ENCODE measurements around the genes ZFR and DNAJC21.

- PRO-cap: no peak
- RRBS: no CpG with 5 or more reads among the region's 4 CpGs
Observed at GRCh38 chr5:32170568-32171182, 3.4 kb downstream of the GOLPH3 start.

DNA sequence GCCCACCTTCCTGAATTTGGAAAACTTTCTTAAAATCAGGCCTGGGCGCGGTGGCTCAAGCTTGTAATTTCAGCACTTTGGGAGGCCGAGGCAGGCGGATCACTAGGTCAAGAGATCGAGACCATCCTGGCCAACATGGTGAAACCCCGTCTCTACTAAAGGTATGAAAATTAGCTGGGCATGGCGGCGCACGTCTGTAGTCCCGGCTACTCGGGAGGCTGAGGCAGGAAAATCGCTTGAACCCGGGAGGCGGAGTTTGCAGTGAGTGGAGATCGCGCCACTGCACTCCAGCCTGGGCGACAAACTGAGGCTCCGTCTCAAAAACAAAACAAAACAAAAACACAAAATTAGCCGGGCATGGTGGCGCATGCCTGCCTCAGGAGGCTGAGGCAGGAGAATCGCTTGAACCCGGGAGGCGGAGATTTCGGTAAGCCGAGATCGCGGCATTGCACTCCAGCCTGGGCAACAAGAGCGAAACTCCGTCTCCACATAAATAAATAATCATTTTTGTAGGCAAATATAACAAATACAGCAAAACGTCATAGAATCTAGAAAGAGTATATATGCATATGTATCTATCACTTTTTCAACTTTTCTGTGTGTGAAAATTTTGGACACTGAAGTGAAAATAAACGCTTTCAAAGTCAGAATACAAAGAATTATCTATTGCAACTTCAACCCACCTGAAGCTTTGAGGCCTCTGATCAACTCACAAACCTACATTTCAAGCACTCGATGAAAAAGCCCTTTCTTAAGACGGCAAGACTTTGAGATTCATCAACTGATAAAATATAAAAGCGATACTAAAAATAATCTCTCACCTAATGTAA is 1.5 kb downstream of the GOLPH3 start:
- PRO-cap: no peak
- RRBS: 19% methylated on average over 2 of the region's 34 CpGs

DNA sequence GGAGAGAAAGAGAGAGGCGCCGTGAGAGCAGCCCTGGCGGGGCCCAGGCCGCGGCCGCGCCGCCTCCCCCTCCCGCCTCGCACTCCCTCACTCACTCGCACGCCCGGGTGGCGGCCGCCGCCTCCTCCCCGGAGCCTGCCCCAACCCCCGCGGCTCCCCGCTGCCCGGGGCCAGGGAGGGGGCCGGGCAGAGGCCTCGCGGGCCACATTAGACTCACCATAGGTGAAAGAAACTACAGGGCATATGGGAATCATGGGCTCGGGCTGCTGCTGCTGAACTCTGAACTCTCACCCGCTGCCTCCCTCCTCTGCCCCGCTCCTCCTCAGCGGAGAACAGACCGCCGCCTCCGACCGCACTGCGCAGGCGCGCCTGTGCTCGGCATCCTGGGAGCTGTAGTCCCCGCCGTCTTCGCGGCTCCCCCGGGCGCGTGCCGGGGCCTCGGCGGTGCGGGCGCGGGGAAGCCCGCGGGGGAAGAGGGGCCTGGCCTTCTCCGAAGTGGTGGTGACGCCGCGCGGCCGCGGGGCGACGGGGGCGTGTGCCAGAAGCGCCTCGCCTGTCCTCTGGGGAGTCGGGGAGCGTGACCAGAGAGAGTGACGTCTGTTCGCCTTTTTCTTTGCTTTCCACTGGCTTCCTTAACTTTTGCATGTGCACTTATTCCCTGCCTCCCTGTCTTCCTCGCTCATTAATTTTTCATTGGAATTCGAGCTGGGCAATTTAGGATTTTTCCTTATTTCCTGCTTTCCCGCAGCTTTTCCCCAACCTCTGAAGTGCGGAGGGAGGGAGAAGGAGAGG is at the start of gene ZFR:
Gene ZFR (minus strand): TSS at position 336 of the 792 bp plus-strand sequence.
- PRO-cap: bidirectional peak, plus-strand start at position 94 of the sequence, minus-strand start at position 116 of the sequence; bidirectional peak, plus-strand start at position 395 of the sequence, minus-strand start at position 309 of the sequence
- RRBS: 2% methylated on average over 5 of the region's 71 CpGs

DNA sequence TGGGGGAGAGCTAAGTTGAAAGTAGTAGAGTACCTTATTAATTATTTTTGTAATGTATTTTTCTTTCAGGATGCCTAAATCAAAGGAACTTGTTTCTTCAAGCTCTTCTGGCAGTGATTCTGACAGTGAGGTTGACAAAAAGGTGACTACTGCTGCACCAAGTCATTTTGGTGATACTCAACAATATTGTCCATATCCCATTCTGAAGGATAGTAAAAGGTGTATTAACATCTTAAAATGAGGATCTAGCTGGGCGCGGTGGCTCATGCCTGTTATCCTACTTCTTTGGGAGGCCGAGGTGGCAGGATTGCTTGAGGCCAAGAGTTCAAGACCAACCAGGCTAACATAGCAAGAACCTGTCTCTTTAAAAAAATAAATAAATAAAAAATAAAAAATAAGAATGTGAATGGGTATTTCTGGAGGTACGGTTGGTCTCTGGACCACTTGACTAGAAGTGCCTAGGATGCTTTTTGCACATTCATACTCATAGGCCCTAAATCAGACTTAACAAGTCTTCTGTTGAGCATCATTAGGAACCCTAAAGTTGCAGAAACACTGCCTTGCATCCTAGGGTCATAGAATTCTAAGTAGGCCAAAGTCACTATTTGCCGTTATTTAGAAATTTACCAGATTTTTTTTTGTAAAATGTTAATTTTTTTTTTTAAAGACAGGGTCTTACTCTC is 3.2 kb downstream of the SUB1 start:
- PRO-cap: no peak
- RRBS: no CpG with 5 or more reads among the region's 5 CpGs

- PRO-cap: no peak
- RRBS: no CpG with 5 or more reads among the region's 3 CpGs
Observed at GRCh38 chr5:32645423-32645622, 60.0 kb downstream of the SUB1 start.

- PRO-cap: no peak
- RRBS: no CpG with 5 or more reads among the region's 7 CpGs
Observed at GRCh38 chr5:32852411-32852832, 141.3 kb downstream of the NPR3 start.

GRCh38 chr5:33308920-33309483 is 131.8 kb upstream of the TARS1 start:
- PRO-cap: no peak
- RRBS: no CpG with 5 or more reads among the region's 2 CpGs

DNA sequence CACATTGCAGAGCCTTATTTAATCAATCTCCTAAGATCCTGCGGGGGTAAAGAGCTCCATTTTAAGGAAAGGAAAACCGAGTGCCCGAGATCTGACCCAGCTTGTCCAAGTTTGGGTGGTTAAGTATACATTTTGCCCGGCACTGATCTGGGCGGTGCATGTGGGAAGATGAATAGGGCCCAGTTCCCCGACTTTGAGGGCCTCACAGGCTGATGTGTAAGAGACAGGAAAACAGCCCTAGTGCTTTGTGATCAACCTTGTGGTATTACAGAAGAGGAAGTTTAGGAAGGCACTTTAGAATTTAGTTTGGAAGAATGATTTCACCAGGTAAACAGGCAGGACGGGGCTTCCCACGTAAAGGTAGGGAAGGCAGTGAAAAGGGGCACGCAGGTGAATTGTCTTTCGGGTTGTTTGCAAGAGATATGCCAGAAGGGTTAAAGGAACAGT is 763 bp downstream of the TARS1 start:
- PRO-cap: bidirectional peak, plus-strand start at position 205 of the sequence, minus-strand start at position 144 of the sequence
- RRBS: no CpG with 5 or more reads among the region's 10 CpGs

DNA sequence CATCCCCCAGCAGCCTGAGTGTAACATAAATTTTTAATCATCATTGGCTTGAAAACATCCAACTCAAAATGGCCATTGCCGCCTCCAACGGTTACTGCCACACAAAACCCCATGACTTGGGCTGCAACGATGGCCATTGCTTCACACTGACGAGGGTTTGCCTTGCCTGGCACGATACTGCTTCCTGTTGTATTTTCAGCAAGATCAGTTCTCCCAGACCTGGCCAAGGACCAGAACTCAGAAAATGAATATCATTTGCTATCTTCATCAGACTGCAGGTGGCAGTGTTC is 10.6 kb downstream of the AMACR start:
- PRO-cap: no peak
- RRBS: no CpG with 5 or more reads among the region's 5 CpGs

GRCh38 chr5:34686476-34687214 is 30.5 kb downstream of the RAI14 start:
- PRO-cap: no peak
- RRBS: no CpG with 5 or more reads among the region's 8 CpGs

DNA sequence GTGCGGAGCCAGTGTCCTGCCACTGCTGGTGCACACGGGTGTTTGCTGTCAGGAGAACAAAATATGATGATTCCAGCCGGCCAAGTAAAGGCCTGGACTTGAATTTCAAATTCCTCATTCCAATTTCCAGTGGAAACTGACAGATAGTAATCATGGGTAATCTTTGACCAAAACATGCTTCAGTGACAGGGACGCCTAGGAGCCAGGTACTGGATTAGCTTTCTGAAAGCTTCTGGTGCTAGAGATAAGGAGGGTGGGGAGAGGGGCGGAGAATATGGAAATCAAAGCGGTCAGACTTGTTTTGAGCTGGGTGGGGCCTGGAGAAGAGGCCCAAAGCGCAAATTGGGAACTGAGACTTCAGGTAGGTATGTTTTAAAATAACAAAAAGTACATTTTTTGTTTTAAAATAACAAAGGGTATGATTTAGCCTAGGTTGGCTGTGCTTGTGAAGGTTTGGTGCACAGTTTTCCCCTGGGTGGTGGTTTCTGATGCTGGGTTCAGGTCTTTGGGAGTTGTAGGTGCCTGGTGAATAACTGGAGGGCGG is 43.7 kb downstream of the RAI14 start:
- PRO-cap: no peak
- RRBS: no CpG with 5 or more reads among the region's 8 CpGs

DNA sequence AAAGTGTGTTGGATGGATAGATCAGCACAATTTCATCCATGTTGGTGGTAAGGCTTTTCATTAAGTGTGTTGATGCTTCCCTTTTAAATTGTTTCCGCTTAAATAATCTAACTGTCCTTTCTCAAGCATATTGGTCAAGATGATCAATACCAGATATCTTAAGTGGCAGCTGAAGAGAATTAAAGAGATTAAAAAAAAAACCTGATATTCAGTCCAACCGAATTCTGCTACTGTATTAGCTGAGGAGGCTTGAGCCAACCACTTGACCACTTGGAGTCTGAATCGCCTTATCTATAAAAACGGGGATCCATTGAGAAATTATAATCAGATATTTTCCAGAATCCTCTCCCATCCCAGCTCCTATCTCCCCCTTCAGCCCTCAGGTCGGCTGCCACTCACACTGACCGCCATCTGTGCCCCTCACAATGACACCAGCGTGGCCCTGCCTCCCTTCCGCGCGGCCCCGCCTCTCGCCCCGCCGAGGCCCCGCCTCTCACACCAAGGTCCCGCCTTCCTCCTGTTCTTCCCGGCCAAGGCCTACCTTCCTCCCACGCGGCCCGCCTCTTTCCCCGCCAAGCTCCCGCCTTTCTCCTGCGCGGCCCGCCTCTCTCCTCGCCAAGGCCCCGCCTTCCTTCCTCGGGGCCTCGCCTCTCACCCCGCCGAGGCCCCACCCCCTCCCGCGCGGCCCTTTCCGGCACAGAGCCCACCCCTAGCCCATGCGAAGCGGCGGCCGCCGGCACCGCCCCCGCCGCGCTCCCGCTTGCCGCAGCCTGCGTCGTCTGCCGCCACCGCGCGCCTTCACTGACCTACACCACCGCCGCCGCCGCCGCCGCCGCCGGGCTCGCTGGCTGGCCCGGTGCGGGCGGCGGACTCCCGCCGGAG is at the start of gene DNAJC21:
Gene DNAJC21 (plus strand): TSS at position 717 of the 882 bp plus-strand sequence.
- PRO-cap: bidirectional peak, plus-strand start at position 801 of the sequence, minus-strand start at position 420 of the sequence
- RRBS: under 1% methylated on average over 7 of the region's 67 CpGs

DNA sequence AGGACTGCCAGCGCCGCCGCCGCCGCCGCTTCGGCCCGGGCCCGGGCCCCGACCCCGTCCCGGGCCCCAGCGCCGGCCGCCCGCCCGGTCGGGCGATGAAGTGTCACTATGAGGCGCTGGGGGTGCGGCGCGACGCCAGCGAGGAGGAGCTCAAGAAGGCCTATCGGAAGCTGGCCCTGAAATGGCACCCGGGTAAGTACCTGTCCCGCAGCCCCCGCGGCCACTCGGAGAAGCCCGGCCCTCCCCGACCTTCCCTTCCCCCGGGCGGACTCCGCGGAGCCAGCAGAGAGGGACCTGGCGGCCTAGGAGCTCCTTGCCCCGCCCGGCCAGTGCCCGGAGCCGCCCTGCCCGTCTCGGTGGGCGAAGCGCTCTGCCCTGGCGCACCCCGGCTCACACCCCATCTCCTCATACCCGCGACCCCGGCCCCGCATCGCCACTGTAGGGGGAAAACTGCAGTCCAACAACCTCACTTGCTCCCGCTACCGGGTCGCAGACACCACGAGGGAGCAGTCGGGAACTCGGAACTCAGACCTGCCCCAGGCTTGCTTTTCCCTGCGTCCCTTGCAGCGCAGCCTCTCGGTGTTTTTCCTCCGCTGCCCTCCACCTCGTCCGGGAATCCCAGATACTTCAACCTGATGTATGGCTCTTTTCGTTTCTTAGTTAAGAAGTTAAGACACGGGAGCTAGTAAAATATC is 513 bp downstream of the DNAJC21 start:
- PRO-cap: bidirectional peak, plus-strand start at position 223 of the sequence, minus-strand start at position 97 of the sequence; bidirectional peak, plus-strand start outside the sequence, minus-strand start at position 525 of the sequence
- RRBS: under 1% methylated on average over 36 of the region's 67 CpGs

DNA sequence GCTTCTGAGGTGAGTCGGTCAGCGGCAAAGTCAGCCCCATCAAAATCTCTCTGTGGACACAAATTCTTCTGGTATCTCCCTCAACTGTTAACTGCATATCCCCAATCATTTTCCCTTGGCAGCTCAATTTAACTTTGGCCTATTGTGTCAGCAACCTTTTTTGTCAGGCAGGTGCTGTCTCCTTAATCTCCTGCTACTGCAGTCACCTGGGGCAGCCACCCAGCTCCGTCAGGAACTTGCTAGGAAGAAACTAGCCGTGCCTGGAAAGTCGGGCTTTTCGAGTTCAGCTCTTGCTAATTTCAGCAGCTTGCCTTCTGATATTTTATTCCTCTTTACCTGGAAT is 42.4 kb downstream of the PRLR start:
- PRO-cap: no peak
- RRBS: no CpG with 5 or more reads among the region's 6 CpGs

DNA sequence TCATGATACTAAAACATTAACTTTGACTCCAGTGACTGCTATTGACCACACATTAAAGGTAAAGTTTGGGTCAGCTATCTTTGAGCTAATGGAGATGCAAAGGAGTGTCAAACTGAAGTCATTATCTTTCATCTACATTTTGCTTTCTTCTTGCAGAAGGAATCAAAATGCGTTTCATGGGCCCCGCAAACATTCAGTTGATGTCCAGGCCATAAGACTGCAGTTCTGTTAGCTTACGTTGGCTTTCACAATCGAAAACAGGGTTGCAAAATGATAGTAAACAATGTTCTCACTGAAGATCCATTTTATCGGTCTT is 186.1 kb upstream of the PRLR start:
- PRO-cap: no peak
- RRBS: no CpG with 5 or more reads among the region's 5 CpGs

DNA sequence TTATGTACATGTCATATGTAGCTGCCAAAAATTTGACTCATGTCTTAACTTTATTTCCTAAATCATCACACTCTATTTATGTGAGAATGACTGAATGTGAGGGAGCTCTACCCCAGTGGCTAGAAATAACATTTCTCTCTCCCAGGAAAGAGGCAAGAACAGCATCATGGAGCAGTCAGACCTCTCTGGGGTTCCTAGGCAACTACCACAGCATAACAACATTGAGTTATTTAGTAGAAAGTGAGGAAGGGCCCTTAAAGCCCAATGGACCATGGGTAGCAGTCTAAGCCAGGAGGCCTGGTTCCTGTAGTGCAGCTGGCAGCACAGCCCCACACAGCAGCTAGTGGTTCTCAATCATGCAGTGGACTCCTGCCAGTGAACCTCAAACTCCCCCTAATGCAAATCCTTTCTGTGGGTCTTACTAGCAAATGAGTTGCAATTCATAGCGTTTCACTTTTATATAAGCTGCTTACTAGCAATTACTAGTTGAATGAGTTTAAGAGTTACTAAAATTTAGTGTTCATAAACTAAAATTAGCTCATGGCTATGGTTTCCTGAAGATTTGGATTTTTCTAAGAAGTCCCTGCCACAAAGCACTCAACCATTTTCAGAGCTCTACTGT is 55.4 kb downstream of the SPEF2 start:
- PRO-cap: no peak
- RRBS: no CpG with 5 or more reads among the region's 1 CpG

DNA sequence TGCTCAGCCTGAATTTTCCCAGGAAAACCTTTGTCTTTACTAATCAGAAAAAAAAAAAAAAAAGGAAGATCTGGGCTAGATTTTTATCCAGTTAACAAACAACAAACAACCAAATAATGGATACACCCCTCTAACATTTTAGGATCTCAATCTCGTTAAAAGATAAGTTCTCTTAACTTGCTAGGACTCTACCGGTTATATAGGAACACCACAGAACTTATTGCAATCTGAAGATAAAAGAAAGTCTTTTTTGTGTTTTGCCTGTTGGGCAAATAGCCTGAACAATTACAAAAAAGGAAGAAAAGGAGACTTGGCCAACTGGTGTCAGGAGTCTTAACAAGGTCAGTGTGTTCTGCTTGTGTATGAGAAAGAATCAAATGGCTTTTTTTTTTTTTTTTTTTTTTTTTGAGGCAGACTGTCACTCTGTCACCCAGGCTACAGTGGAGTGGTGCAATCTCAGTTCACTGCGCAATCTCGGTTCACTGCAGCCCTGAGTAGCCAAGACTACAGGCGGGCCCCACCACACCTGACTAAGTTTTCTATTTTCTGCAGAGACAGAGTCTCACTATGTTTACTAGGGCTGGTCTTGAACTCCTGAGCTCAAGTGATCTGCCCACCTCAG is 3.2 kb upstream of the IL7R start:
- PRO-cap: no peak
- RRBS: no CpG with 5 or more reads among the region's 5 CpGs

DNA sequence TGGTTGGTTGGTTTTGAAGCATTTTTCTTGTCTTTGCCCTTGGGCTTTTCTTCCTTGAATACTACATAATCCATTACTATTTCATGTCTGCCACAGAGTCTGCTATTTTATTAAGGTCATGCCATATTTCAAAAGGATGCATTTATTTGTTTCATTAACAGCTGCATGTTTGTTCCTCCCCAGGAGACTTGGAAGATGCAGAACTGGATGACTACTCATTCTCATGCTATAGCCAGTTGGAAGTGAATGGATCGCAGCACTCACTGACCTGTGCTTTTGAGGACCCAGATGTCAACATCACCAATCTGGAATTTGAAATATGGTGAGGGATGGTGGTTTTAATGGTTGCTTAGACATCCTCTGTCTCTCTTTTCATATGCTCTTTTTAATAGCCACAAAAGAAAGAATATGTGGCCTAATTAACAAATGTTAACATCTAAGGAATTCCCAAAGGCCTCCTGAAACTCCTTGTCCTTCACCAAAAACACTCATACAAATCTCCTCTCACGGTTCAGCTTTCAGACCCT is 4.0 kb downstream of the IL7R start:
- PRO-cap: no peak
- RRBS: no CpG with 5 or more reads among the region's 2 CpGs

DNA sequence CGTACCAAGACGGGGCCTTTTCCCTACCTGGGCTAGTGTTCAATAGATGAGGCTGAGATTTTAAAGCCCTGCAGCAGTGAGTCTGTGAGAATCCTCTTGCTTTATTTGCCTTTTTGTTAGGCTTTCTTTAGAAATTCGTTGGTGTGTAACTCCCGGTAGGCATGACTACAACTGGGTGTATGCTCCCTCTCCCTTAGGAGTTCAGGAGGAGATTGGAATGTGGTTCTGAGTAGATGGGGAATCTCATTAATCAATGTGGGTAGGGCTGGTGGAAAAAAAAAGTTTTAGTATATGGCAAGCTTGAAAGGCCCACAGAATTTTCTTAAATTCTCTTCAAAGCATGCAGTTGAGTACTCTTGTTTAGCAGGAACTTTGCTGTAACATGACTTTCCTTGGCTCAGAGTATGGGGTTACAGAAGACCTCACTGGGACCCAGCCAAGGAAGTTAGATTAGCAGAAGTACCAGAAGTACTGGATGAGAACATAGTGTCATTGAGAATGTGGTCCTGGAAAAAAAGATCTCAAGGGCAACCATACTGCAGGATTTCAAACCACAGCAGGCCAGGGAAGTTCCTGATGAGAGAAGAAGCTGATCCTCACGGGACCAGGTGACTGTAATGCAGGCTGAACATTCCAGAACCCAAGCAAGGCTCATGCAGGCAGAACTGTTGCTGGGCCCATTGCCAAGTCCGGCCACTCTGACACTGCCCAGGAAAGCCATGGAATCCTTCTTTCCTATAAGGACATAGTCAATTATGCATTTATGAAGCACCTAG is 84.0 kb upstream of the SLC1A3 start:
- PRO-cap: no peak
- RRBS: no CpG with 5 or more reads among the region's 6 CpGs

DNA sequence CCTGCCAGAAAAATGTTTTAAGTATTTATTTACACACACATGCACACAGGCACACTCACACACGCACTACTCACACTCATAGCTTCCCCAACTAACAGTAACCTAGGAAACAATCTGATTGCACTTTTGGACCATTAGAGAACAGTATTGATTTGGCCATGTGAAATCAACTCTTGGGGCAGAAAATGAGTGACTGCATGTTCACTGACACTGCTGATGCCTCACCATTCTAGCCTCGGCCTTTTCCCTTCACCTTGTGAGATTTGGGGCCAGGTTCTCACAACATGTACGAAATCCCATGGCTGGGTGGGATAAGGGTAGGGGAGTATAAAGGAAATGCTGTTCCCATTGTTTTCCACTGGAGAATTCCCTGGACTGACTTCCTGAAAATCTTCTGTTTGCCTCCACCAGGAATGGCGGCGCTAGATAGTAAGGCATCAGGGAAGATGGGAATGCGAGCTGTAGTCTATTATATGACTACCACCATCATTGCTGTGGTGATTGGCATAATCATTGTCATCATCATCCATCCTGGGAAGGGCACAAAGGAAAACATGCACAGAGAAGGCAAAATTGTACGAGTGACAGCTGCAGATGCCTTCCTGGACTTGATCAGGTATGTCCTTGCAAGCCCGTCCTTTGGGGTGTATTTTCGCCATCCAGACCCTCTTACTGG is 64.3 kb downstream of the SLC1A3 start:
- PRO-cap: no peak
- RRBS: no CpG with 5 or more reads among the region's 9 CpGs

All from MCF 10A (cell line).